Cytotoxic T cell (primary cell): Measurements from ENCODE around the genes USO1 and CXCL10.

- PRO-cap, 2 experiments, result peak in 2 of 2 experiments; most common plus-strand start chr4:75724667 (in 2); most common minus-strand start chr4:75724373 (in 2)
These were observed at the start of gene USO1 for GRCh38 chr4:75724282-75725369. Gene USO1 (plus strand): TSS chr4:75724577.

- PRO-cap, 2 experiments, result no peak in any of the 2 experiments
These were observed 56.5 kb downstream of the PPEF2 start for GRCh38 chr4:75845773-75846127.

DNA sequence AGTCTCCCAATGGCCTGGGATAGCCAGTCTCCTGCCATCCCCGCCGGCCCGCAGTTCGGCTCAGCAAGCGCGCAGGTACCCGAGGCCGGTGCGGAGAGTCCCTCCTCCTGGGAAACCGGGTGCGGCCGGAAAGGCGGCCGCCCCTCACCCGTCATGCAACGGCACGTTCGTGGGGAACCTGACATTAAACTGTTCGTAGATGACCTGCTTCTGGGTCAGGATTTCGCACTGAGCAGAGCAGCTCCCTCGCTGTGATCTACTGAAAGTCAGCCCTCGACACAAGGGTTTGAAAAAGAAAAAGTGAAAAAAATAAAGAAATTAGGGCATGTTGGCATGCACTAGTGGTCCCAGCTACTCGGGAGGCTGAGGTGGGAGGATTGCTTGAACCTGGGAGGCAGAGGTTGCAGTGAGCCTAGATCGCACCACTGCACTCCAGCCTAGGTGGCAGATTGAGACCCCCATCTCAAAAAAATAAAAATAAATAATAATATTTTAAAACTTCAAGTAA lies 15.9 kb downstream of the PPEF2 start:
- PRO-cap, 2 experiments, result no peak in any of the 2 experiments

- PRO-cap, 2 experiments, result no peak in any of the 2 experiments
These were observed at the start of gene CXCL10 for GRCh38 chr4:76023383-76023769. Gene CXCL10 (minus strand): TSS chr4:76023497.

- PRO-cap, 2 experiments, result peak in 2 of 2 experiments; most common plus-strand start chr4:76147955 (in 1); most common minus-strand start chr4:76148162 (in 2)
These were observed 524 bp downstream of the NUP54 start for GRCh38 chr4:76147448-76148297.

DNA sequence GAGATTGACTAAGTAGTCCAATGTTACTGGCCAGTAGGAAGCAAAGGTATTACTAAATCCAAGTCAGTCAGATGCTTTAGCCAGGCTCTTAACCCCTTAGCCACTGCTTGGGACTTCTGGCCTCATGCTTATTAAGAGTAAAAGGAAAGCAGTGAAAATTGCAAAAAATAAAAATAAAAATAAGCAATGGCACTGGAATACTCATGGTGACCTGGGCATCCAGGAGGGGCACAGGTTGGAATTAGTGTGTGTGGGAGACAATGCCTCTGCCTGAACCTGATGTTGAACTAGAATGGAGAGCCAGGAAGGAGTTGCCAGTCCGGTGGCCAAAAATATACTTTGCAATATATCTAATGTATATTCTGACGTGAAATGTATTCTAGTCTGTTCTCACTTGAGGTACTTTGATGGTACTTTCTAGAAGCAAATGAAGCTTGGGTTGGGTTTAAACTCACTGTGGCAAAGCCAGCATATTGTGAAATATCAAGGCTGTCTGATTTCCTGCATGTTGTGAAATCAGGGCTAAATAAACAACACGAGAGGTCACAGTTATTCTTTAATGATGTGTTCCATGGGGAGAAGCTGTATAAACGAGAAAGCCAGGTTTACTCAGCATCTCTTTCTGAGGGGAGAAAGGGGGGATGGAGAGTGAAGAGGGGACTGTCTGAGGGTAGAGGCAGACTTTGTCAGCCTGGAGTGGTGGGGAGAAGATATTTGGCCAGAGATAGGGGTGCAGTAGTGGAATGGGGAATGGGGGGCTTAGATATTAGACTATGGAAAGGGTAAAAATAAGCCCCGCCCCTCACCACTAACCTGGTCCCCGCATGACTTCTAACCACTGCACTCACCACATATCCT lies 5.6 kb upstream of the SCARB2 start:
- PRO-cap, 2 experiments, result no peak in any of the 2 experiments

GRCh38 chr4:76307366-76308089 lies 995 bp downstream of the STBD1 start:
- PRO-cap, 2 experiments, result no peak in any of the 2 experiments

DNA sequence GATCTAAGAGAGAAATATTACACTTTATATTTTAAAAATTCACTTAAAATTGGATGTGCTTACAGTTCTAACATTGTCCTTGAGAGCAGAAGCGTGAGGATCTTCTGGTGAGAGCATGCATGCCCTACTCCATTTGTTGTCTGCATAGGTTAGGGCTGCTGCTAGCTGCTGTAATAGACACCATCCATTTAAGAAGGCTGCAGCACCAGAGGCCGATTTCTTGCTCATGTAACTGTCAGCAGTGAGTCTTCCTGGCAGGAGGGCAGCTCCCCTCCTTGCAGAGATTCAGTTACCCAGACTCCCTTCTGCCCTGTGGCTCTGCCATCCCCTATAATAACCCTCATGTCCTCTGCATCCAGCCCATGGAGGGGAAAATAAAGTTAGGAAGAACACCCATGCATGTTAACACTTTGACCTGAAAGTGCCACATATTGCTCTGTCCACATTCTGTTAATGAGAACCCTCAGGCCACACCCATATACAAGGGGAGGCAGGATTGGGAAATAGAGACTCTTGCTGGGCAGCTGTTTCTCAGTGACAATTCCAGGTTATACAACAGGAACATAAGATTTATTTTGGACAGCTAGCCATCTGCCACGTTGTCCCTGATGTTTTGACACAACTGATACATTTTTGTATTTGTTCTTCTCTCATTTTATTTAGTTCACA lies 5.4 kb downstream of the STBD1 start:
- PRO-cap, 2 experiments, result no peak in any of the 2 experiments

GRCh38 chr4:76494895-76495637 lies 60.0 kb downstream of the SHROOM3 start:
- PRO-cap, 2 experiments, result no peak in any of the 2 experiments

DNA sequence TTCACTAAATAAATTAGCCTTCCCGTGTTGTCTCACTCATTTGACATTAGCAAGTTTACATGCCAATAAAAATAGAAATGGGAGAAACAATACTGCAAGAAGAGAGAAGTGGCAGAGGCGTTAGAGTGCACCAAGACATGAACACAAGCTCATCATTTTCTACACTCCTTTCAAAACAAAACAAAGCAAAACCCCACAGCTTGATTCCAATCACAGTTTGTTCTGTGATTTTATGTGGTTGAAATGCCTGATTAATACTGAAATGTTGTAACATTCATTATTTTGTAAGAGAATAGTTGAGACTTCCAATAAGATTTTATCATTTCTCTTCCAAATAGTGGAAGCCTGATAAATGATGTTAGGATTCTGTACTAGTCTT lies 136.4 kb downstream of the SHROOM3 start:
- PRO-cap, 2 experiments, result no peak in any of the 2 experiments

DNA sequence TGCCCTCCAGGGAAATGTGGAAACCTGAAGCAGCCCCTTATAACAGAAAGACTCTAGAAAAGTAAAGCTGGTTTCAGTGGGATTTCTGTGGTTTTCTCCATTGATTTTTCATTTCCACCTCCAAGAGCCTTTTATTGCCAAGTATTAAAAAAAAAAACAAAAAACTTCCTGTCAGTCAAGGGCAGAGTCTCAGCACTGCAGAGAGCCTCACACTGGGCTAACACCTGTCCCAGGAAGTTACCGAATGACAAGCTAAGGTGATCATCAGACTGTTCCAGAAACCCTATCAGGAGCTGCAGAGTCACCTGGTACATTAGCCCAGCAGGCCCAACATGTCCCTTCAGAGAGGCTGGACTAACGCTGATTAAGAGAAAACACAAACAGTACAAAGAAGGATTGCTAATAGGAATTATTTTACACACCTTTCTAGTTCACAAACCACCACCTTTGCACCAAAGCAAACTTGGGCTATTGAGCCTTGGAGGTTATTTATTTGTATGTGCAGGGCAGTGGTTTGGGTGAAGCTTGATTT lies 186.0 kb downstream of the SHROOM3 start:
- PRO-cap, 2 experiments, result no peak in any of the 2 experiments

- PRO-cap, 2 experiments, result no peak in any of the 2 experiments
These were observed 188.2 kb downstream of the SHROOM3 start for GRCh38 chr4:76623244-76623618.

GRCh38 chr4:76624001-76624833 lies 189.2 kb downstream of the SHROOM3 start:
- PRO-cap, 2 experiments, result no peak in any of the 2 experiments

- PRO-cap, 2 experiments, result no peak in any of the 2 experiments
These were observed 196.6 kb downstream of the SHROOM3 start for GRCh38 chr4:76631532-76632166.

DNA sequence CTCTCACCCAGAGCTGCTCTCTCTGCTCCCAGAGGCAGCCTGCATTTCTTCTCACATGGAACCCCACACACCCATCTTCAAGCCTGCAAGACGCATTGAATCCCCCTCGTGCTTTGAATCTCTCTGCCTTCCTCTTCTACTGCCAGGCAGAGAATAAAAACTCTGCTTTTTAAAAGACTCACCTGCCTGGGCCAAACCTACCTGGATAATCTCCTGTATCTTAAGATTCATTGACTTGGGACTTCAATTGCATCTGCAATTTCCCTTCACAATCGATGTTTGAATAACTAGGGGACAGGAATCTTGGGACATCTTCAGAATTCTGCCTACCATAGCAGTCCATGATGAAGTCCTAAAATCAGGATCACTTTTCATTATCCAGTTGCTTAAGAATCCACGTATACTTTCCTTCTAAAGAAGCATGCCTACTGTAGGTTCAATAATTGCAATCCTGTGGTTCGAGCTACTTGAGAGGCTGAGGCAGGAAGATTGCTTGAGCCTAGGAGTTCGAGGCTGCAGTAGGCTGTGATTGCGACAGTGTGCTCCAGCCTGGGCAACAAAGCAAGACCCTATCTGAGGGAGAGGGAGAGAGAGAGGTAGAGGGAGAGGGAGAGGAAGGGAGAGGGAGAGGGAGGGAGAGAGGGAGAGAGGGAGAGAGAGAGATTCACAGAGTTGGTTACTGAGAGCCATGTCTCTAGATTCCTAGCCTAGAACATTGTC lies 227.4 kb downstream of the SHROOM3 start:
- PRO-cap, 2 experiments, result no peak in any of the 2 experiments

- PRO-cap, 2 experiments, result no peak in any of the 2 experiments
These were observed 35.2 kb downstream of the SEPTIN11 start for GRCh38 chr4:76984535-76985406.

DNA sequence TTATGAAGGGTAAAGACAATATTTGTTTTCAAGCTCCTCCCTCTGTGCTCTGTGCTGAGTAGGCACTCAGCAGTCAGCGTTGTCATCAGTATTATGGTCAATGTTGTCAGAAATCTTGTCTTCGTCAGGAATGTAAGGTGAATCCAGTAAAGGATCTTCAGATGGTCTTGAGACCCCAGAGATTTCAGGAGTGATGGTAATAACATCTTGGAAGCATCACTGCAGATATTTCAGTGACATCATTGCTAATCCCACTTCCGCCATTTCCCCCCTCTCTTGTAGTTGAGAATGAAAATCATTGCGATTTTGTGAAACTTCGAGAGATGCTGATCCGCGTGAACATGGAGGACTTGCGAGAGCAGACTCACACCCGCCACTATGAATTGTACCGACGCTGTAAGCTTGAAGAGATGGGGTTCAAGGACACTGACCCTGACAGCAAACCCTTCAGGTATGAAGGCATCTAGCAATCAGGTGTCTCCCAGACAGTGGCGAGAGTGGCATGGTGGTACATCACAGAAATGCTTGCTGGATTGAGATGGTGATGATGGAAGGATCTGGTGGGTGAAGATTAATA lies 55.5 kb downstream of the CCNI start:
- PRO-cap, 2 experiments, result no peak in any of the 2 experiments

- PRO-cap, 2 experiments, result no peak in any of the 2 experiments
These were observed 28.1 kb downstream of the CCNI start for GRCh38 chr4:77047346-77048356.

DNA sequence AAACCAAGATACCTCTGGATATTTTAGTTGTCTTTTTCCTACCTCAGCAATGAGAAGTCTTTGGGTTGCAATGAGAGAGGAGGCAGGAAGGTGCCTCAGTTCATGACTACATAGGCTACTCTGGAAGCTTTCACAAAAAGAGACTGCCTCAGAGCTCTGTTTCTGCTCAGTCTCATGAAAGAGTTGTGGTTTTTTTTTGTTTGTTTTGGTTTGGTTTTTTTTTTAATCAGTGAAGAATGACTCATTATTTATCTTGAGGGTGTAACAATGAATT lies 67.6 kb upstream of the CXCL13 start:
- PRO-cap, 2 experiments, result no peak in any of the 2 experiments

GRCh38 chr4:77605434-77605646 lies 280 bp upstream of the CXCL13 start:
- PRO-cap, 2 experiments, result no peak in any of the 2 experiments